Measurements from ENCODE around the genes MPP3, PPY and G6PC3.

DNA sequence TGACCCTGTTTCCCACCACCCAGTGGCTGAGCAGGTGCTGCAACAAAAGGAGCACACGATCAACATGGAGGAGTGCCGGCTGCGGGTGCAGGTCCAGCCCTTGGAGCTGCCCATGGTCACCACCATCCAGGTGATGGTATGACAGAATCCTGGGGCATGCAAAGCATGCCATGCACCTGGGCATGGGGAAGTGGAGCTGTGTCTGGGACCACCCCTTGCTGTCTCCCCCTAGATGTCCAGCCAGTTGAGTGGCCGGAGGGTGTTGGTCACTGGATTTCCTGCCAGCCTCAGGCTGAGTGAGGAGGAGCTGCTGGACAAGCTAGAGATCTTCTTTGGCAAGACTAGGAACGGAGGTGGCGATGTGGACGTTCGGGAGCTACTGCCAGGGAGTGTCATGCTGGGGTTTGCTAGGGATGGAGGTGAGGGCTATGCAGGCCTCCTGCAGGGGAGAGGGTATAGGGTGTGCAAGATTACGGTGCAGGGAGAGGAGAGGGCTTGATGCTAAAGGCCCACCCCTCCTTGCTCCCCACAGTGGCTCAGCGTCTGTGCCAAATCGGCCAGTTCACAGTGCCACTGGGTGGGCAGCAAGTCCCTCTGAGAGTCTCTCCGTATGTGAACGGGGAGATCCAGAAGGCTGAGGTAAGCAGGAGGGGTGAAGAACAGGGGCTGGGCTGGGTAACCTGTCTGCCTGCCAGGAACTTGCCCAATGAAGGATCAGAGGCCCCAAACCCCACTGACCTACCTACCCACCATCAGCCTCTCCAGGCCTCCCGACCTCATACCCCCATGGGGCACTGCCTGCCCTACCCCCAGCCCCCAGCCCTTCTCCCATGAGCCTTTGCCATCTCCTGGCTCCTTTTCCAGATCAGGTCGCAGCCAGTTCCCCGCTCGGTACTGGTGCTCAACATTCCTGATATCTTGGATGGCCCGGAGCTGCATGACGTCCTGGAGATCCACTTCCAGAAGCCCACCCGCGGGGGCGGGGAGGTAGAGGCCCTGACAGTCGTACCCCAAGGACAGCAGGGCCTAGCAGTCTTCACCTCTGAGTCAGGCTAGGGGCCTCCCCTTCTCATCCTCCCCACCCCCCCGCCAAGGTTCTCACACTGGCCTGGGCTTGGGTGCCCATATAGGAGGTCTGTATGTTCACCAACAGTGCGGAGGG is 7.0 kb downstream of the IFI35 start:
- PRO-cap = no peak
- RAMPAGE, long total RNA, 2 experiments = no peak in any of the 2 experiments

DNA sequence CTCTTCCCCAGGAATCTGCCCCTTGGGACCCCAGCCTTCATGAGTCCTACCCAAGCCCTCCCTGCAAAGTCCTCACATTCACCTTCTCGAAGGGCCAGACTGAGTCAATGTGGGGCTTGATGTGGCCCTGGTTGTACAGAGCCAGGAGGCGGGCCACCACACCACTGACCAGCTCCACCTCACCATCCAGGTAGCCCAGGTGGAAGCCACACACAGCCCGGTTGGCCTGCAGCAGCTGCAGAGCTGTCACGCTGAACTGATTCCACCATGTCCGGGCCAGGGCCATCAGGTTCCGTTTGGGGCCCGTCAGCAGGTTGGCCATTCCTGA is 6.0 kb downstream of the VAT1 start:
- PRO-cap = no peak
- RAMPAGE, long total RNA, 2 experiments = no peak in any of the 2 experiments

- PRO-cap = no peak
- RAMPAGE, long total RNA, 2 experiments = no peak in any of the 2 experiments
Observed at GRCh38 chr17:43134628-43135285, 9.6 kb upstream of the BRCA1 start.

GRCh38 chr17:43246453-43246791 is 18.0 kb upstream of the CCDC200 start:
- PRO-cap = no peak
- RAMPAGE, long total RNA, 2 experiments = no peak in any of the 2 experiments

DNA sequence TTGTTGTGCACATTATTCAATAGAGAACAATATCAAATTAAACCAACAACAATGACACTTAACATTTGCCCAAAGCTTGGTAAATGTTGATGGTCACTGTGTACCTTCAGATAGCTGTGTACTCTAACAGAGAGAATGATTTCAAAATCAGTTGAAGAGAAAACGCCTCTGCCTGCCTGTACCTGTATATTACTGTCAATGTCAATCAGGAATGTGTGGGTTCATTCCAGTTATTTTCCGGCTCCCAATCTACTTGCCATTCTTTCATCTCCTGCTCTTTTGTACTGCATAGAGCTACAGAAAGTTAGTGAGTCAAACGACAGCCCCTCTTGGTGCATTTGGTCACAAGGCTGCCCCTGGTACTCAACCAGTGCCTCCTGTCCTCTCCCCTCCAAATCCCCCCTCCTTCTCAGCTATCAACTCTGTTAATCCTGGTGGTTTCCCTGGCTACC is 13.7 kb upstream of the ARL4D start:
- PRO-cap = no peak
- RAMPAGE, long total RNA, 2 experiments = no peak in any of the 2 experiments

- PRO-cap = no peak
- RAMPAGE, long total RNA, 2 experiments = no peak in any of the 2 experiments
Observed at GRCh38 chr17:43399846-43400800, 1.3 kb downstream of the ARL4D start.

- PRO-cap = no peak
- RAMPAGE, long total RNA, 2 experiments = no peak in any of the 2 experiments
Observed at GRCh38 chr17:43492121-43492404, 8.3 kb downstream of the DHX8 start.

DNA sequence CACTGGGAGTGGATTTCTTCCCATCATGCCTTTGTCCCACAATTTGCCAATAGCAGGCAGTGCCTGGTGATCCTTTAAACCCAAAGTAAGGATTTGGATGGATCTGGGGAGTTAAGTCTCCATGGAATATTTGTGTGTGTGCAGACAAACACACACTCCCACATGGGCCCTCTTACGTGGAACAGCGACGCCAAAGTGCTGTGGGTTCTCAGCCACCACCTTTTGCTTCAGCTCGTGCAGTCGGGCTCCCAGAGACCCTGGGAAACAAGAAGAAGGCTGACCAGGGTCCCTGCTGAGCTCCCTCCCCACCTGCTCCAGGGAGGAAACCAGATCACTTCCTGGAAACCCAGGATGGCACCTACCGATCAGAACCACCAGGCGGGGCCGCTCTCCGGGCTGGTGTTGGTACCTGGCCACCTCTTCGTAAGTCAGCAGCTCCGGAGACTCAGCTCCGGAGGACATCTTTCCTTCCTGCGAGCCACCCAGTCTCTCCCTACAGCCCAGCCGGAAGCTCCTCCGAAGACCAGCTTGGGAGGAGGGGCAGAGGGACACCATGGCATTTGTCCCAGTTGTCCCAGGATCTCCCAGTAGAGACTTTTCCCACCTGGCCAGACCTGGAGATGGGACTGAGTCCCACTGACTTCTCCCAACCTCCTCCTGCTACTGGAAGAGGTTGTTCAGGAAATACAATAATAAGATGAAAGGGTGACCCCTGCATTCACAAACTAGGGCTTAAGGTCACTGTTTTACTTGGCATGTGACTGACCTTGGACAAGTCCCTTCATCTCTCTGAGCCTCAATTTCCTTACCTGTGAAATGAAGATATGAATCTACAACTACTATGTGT is 18.9 kb downstream of the MPP3 start:
- PRO-cap = no peak
- RAMPAGE, long total RNA, 2 experiments = no peak in any of the 2 experiments

GRCh38 chr17:43832265-43833428 is at the start of gene MPP3:
MPP3 (minus strand) TSS chr17:43833146.
- PRO-cap = bidirectional peak, plus-strand start at chr17:43833285, minus-strand start at chr17:43833179
- RAMPAGE, long total RNA, 2 experiments = start-site peak on the minus strand in 1 of 2 experiments, at chr17:43833120-43833223 at its widest, 40 reads per replicate

- PRO-cap = no peak
- RAMPAGE, long total RNA, 2 experiments = no peak in any of the 2 experiments
Observed at GRCh38 chr17:43848332-43848944, 1.5 kb downstream of the CD300LG start.

GRCh38 chr17:43858331-43858907 is 11.4 kb downstream of the CD300LG start:
- PRO-cap = no peak
- RAMPAGE, long total RNA, 2 experiments = no peak in any of the 2 experiments

- PRO-cap = no peak
- RAMPAGE, long total RNA, 2 experiments = no peak in any of the 2 experiments
Observed at GRCh38 chr17:43874273-43874952, 27.4 kb downstream of the CD300LG start.

DNA sequence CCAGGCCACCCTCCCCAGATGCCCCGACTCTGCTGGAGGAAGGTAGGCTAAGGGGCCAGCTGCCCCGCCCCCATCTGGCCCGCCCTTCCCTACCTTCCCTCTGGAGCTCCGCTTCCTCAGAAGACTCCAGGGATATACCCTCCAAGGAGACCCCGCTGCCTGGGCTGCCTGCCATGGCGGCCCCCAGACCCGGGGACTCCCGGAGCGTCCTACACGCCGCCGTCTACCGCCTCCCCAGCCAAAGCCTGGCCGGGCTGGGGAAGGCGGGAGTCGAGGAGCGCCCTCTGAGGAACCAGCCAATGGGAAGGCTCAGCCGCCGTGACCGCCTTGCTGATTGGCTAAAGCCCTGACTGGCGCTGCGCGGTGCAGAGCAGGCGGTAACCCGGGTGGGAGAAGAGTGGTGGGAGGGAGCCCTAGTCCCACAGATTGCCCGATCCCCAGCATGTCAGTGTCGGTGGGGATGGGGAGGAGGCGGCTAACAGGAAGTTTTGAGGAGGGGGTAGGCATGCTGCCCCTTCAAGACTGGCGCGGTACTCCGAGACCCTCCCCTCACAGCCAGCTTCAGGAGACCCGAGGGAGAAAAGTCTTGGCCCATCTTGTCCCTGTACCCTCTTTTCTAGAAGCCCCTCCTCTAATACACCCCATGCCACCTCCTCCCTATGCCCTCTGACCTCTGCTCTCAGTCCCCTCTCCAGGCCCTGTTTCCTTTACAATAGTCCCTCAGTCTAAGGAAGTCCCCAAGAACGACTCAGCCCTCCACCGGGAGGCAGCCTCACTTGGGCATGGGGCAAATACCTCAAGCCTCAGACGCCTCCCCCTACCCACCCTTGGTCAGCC is 6.7 kb downstream of the MPP2 start:
- PRO-cap = unidirectional peak, minus-strand start at position 247 of the sequence
- RAMPAGE, long total RNA, 2 experiments = no peak in any of the 2 experiments

GRCh38 chr17:43942432-43942764 is at the start of gene PPY:
PPY (minus strand) TSS chr17:43942476.
- PRO-cap = no peak
- RAMPAGE, long total RNA, 2 experiments = no peak in any of the 2 experiments

DNA sequence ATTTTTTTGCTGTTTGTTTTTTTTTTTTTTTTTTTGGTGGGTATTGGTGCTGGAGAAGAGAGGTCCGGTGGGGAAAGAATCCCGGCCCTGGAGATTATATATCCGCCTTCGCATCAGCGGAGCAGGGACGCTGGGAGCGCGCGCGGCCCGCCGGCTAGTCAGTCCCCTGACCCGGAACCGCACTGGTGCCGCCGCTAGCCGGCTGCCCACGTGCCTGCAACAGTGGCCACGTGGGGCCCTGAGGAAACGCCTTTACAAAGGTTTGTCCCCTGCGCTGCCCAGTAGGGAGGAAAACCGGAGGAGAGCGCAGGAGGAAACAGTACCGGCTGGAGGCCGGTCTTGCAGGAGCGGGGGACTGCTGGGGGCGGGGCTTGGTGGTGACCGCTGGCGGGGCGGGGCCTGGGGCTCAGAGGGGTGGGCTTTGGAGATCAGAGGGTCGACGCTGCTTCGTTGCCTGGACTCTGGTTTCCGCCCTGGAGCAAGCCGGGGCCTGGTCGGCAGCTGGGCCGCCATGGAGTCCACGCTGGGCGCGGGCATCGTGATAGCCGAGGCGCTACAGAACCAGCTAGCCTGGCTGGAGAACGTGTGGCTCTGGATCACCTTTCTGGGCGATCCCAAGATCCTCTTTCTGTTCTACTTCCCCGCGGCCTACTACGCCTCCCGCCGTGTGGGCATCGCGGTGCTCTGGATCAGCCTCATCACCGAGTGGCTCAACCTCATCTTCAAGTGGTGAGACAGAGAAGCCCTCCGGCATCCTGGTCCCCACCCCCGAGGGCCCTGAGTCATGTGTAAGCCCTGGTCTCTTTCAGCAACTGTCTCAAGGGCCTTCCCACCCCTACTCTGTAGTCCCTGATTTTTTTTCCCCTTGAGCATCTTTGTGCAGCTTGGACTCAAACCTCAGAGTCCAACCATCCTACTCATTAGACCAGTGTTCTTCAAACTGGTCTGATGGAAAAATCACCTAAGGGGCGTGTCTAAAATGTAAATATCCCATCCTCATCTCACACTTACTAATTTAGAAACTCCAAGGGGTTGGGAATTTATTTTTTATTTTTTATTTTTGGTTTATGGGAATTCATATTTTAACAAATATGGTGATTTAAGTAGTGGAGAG is at the start of gene G6PC3:
Gene G6PC3, plus strand, starts transcription at position 281 of the 1,114 bp plus-strand sequence.
- PRO-cap = bidirectional peak, plus-strand start at position 319 of the sequence, minus-strand start at position 184 of the sequence
- RAMPAGE, long total RNA, 2 experiments = start-site peak on the plus strand in 1 of 2 experiments, centred at position 441 of the sequence, 115 reads per replicate

DNA sequence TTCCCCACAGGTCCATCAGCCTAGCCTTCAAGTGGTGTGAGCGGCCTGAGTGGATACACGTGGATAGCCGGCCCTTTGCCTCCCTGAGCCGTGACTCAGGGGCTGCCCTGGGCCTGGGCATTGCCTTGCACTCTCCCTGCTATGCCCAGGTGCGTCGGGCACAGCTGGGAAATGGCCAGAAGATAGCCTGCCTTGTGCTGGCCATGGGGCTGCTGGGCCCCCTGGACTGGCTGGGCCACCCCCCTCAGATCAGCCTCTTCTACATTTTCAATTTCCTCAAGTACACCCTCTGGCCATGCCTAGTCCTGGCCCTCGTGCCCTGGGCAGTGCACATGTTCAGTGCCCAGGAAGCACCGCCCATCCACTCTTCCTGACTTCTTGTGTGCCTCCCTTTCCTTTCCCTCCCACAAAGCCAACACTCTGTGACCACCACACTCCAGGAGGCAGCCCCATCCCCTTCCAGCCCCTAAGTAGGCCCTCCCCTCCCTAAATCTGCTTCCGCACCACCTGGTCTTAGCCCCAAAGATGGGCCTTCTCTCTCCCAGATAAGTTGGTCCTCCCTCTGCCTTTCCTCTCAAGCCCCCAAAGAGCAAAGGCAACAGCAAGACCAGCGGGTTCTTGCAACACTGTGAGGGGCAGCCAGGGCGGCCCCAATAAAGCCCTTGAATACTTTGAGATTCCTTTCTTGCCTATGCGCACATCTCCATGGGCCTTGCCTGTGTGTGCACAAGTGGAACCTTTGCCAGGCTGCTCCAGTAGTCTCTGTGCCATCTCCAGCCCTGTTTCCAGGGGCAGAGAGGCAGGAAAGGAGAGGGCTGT is 5.3 kb downstream of the G6PC3 start:
- PRO-cap = no peak
- RAMPAGE, long total RNA, 2 experiments = no peak in any of the 2 experiments

- PRO-cap = no peak
- RAMPAGE, long total RNA, 2 experiments = no peak in any of the 2 experiments
Observed at GRCh38 chr17:44138711-44139114, 3.0 kb upstream of the HROB start.

DNA sequence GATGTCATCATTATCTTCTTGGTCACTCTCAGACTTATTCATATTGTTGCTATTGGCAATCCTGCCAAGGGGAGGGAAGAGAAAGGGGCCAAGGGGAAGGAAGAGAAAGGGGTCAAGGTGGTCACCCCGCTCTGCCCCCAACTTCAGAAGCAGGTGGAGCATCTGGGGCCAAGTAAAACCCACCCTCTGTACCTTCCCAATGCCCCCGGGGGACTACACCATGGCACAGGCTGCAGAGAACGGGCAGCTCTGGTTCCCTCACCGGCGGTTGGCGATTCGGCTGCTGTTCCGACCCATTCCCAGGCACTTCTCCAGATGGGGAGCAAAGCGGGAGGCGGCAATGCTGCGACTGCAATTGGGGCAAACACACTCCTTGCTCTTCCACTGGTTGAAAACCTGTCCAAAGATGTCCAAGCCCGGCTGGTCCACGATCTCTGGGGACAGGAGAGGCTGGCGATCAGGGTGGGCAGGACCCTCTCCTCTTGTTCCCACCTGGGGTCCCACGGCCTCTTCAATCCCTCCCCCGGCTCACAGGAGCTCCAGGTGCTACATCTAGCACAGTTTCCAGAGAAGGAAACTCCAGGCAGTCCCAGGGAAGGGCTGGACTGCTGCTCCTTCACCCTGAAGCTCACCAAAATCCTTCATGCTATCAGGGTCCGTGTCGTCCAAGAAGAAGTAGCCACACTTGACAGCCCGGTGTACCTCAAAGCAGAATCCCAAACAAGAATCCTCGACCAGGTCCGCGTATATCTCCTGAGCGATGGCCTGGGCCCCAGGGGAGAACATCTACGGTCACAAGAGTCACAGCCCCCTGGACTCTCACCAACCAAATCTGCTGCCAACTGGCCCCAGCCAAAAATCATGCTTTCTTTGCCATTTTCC is 2.5 kb downstream of the ATXN7L3 start:
- PRO-cap = no peak
- RAMPAGE, long total RNA, 2 experiments = no peak in any of the 2 experiments

DNA sequence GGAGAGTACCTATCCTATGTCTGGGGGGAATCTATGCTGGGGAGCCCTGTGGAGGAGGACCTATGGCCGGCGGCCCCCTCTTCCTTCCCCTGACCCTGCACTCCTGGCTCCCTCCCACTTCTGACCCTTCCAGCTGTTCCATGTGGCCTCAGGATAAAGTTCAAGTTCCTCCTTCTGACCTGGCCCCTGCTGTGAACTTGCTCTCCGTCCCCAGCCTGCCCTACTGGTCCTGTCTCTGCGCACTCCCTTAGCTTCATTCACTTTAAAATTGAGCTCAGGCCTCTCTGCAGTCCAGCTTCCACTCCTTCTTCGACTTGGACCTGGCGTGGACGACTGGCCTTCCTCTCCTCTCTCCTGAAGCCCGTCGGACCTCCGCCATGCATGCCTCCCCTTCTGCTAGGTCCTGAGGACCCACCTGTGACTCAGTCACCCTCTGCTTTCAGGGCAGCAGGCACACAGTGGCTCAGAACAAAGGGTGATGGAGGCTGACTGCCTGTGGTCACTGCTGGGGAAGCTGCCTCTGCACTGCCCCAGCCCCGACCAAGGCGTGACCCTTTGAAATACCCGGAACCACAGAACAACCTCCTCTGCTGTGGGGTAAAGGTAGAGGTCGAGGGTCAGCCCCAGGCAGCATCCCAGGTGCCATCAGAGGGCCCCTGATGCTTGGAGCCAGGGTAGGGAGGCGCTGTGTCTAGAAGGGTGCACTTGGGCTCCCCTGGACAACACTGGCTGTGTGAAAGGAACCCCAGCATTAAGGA is 12.3 kb upstream of the SLC4A1 start:
- PRO-cap = no peak
- RAMPAGE, long total RNA, 2 experiments = no peak in any of the 2 experiments

DNA sequence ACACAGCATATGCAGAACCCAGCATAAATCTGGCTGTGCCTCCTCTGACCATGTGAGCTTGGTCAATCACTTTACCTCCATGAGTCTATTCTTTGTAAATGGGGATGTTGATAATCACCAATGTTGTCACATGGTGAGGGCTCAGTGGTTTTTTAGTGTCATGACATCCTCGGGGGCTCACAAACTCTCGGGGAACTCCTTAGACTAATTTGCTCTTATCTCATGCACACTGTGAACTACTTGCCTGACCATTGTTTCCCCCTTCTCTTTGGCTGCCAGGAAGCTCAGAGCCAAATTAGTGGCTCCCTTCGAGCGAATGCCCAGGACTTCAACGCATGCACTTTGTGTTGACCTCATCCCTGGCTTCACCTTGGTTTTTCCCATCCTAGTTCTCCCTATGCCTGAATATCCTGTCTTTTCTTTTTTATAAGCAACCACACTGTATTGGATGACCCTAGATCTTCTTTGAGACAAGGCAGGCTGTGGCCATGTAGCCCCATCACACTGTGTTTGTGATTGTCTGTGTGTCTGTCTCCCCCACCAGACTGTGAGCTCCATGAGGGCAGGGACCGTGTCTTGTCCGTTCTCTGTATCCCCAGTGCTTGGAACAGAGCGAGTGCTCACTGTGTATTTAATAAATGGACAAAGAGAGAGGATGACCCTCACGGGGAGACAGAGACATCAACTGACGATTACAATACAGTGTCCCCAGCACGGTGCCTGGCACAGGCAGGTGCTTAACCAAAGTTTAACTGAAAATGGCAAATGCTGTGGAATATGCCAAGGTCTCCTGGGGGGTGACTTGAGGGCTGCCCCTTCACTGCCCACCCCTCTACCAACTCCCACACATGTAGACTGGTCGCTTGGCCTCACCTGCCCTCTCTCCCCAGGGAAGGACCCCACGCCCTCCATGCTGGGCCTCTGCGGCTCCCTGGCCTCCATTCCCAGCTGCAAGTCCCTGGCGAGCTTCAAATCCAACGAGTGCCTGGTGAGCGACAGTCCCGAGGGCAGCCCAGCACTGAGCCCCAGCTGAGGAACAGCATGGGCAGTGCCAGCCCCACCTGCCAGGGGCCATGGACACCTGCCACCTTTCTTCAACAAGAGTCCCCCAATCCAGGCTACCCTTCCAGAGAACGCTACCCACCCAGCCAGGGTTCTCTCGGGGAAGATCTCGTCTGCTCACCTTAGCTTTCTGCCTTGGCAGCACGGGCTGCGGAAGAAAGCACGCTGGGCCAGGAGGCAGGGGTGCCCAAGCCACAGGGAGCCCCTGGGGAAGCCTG is 7.0 kb downstream of the SLC25A39 start:
- PRO-cap = no peak
- RAMPAGE, long total RNA, 2 experiments = no peak in any of the 2 experiments